Myometrial cell (primary cell): ENCODE measurements around a stretch of chr3.

GRCh38 chr3:171153359-171153997 is 127.0 kb upstream of the SLC2A2 start:
- RAMPAGE, long total RNA = no peak

DNA sequence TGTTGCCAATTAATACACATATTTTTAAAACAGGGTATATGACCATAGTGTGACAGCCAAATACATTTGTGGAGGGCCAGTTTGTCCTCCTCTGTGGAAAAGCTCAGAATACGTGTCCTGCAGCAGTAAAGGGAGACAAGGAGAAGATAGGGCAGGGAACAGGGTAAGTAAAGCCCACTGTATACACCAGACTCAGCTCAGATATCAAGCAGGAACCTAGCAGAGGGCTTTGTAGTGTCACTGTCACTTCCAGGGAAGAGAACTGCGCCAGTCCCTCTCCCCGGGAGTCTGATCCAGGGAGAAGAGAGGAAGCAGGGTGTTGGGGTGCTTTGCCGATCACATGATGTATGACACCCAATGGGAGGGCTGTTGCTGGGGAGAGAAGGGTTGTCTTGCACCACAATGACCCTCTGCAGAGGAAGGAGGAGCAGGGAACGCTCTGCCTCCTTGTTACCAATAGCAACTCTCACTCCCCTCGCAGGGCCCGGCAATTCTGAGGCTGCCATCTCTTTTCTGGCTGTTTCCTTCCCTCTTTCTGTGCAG is 147.2 kb upstream of the SLC2A2 start:
- RAMPAGE, long total RNA = no peak

DNA sequence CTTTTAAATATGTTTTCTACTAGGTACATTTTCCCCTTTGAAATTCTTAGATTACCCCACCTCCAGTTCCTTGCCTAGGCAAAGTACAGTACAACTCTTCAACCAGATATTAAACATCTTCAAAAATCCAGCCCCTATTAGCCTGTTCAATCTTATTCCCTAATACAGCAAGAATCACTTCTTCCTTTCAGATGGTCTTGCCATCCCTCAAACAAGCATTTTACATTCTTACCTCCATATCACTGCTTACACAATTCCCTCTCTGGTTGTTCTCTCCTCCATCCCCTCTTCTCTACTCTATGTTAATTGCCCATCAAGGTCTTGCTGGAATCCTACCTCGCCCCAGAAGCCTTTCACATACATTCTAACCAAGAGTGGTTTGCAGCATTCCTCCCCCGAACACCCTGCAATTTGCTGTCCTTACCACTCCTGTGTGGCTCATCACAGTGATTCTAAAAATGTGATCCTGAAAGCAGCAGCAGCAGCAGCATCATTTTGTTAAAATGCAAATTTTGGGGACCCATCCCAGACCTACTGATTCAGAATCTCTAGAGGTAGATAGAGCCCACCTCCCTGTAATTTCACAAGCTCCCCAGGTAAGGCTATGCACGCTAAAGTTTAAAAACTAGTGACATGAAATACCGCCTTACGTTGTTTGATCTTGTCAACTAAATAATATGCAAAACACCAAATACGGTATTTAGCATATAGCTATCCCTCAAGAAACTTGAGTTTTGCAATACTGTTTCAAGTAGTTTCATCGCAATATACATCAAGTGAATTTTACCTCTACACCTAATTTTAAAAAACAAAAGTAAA is 30.5 kb downstream of the TNIK start:
- RAMPAGE, long total RNA = no peak

- RAMPAGE, long total RNA = no peak
These were observed 598 bp upstream of the TNIK start for GRCh38 chr3:171460655-171461351.

- RAMPAGE, long total RNA = no peak
These were observed 113.5 kb downstream of the PLD1 start for GRCh38 chr3:171696773-171697187.

- RAMPAGE, long total RNA = no peak
These were observed 52.0 kb downstream of the PLD1 start for GRCh38 chr3:171758272-171758783.

DNA sequence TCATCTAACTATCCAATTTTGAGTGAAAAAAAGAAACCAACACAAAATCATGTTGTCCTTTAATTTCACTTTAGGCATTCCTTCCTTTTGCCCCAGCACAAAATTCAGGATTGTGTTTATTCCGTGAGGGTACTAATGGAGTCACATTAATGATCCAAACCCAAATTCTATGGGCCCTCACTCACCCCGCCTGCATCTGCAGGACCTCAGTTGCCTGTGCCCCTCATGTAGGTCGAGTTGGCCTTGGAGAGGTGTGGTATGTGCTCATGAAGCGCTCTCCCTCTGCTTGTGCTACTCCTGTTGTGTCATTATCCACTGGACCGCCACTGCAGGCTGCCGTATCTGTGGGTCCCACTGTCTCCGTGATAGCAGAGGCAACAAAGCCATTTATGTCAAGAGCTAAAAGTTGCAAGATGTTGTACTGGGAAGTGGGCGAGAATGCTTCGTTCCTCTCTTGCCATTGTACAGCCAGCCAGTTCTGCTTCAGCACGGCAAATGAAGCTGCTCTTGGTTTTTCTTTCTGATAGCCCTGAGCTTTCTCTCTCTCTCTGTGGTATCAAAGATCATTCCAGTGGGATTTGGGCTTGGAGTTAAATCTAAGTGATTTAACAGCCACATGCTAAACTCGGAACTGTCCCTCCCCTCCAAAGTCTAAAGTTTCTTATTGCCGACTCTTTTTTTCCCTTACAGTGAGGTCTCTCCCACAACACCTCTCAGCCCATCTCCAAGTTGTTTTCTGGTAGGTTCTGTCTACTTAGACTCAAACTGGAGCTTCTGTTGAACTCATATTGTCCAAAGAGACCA is 89.0 kb downstream of the TMEM212 start:
- RAMPAGE, long total RNA = no peak

- RAMPAGE, long total RNA = no peak
These were observed 20.1 kb downstream of the FNDC3B start for GRCh38 chr3:172059316-172060017.

DNA sequence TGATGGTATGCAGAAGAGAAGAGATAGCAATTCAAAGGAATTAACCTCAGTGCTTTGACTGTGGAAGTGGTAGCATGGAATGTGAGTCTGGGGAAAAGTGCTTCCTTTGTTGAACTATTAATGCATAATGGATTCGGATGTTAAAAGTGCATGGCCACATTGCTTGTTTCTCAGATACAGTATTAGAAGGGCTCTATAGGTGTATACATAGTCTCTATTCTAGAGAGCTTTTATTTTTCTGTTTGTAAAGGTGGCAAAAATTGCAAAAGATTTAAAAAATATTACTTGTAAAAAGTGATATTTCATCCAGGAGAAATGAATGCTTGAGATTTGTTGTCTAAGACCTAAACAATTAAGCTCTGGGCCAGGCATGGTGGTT is 46.3 kb downstream of the FNDC3B start:
- RAMPAGE, long total RNA = no peak

DNA sequence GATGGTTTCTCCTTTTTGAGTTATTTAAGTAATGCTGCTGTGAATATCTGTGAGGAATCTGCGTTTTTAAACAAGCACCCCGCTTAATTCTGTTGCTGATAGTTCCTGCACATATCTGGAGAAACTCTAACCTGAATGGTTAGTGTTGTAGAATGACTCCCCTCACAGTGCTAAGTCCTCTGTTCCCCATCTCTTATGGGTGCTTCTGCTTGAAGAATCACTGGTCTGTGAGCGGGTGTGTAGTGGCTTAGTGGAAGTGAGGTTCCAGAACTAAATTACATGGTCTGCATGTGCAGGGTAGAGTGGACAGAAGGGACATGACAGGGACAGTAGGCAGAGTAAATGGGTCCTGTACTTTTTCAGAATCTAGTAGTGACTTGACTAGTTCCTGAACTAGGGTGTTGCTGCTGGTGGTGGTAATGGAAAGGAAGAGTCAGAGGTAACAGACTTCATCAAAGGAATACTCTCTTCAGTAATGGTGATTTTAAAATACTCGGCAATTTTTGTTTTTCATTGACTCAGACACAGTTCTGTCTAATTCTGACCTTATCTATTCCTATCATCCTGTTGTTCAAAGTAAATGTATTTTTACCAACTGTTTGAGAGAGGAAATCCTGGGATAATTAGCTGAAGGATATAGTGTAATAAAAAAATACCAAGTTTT is 55.3 kb downstream of the FNDC3B start:
- RAMPAGE, long total RNA = no peak

DNA sequence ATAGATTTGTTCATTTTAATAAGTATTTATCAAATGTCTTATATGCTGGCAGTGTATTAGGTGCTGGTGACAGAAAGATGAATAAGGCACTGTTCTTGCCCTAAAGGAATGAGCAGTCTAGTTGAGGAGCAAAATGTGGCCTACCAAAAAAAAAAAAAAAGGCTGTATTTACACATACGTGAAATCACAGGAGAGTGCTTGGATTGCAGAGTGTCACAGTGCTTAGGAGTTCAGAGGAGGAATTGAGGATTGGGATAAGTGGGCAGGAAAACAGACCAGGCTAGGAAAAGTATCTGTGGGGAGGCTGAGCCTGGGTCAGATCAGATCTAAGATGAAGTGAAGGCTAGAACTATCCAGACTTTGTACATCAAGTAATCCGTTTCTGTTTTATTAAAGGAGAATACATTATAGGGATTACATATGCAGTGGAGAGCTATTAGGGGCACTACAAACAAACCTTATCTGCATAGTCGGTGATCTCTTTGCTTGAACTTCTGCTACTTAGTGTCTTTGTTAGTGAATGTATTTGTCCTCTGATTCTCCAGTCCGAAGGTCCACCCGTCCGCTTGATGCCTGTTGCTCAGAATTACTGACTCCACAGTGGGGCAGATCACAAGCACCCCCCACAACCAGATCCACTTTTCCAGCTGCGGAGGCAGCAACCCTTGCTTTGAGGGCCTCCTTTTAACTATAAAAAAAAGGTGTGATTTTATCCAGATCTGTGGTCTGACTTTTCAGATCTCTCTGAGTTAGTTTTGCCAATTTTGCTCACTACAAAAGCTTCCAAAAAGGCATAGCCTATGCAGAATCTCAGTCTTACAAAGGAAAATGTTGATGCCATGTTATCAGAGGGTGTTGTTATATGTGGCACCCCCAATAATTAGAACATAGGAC is 80.1 kb downstream of the FNDC3B start:
- RAMPAGE, long total RNA = no peak

GRCh38 chr3:172130330-172131003 is 91.1 kb downstream of the FNDC3B start:
- RAMPAGE, long total RNA = no peak

DNA sequence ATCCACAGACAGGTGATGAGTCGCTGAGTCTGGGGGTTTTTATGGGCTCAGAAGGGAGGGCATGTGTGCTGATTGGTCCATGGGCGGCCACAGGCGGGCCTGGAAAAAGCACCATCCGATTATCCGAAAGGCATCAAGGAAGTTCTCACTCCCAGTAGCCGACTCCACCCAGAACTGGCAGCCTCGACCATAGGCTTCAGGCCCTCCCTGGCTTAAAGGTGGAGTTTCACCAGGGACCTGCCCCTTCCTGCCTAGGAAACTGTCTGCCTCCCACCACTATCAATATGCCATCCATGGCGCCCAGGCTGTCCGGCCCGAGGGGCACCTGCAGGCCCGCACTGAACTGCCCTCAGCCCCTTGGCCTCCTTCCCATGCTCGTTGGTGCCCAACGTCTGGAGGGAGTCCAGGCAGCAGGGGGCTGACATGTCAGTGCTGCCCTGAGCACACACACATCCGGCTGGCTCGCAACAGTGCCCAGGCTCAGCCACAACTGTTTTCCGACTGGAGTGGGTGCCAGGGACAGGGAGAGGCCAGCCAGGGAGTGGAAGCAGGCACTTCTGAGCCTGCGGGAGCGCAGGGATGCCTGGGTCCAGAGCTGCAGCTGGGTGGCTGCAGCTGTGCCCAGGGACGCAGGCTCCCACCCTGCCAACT is 170.2 kb downstream of the FNDC3B start:
- RAMPAGE, long total RNA = no peak

DNA sequence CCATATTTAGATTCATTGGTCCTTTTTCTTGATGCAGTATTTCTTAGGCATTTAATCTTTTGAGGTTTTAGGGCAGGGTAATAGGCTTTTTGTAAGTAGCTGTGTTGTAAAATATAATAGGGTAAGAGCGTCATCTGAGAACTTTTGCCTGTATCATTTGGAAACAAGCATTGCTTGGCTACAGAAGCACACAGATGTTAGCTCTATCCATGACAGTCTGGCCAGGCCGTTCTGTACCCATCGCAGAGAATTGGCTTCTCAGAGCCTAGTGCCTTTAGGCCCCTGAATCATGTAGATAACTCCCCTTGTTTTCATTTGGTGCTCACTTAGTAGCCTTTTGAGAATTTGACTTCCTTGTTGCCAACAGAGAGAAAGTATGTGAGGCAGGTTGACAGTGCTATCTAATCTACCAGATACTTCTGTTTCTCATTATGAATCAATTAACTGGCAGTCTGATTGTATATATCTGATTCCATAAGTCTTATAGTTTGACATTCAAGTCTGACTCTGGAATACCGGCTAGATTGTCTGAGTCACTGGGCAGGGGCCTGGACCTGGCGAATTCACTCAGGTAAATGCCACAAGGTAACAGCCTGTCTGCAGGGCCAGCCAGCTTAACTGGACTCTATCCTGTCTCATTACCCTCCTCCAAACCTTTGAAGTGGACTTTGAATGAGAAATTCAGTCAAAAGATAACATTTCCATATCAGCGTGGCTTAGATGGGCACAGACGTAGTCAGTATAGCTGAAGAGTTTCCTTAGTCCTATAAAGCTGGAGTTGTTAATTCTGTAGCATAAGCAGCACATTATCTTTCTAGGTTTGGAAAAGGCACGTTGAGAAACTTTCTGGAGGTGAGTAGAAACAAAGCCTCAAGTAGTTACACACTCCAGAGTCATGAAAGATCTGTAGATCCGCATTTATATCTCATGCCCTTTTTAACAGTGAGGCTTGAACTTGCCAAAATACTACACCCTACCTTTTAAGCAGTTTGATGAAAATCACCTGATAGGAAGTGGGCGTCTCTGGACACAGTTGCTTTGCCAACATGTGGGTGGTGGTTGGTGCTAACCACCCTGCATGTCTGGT is 160.1 kb downstream of the GHSR start:
- RAMPAGE, long total RNA = no peak

- RAMPAGE, long total RNA = no peak
These were observed 124.1 kb downstream of the GHSR start for GRCh38 chr3:172323799-172324903.

GRCh38 chr3:172362411-172362862 is 85.8 kb downstream of the GHSR start:
- RAMPAGE, long total RNA = no peak

DNA sequence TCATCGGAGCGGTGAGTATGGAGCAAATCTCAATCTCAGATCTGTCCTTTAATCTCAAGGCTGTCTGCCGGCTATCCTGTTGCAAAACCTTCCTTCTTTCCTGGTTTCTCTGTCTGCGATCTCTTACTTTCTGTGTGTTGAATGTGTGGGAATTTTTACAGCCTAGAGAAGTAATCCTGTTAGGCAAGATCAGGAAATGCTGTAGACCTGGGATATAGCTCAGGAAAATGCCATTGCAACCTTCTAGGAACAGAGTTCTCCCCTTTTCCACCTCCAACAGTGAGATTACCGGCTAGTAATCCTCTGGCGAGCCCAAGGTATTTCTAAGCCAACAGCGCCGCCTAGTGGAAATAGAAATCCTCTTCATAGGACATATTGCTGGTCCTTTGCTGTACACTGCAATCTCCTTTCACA is 44.2 kb downstream of the NCEH1 start:
- RAMPAGE, long total RNA = no peak

DNA sequence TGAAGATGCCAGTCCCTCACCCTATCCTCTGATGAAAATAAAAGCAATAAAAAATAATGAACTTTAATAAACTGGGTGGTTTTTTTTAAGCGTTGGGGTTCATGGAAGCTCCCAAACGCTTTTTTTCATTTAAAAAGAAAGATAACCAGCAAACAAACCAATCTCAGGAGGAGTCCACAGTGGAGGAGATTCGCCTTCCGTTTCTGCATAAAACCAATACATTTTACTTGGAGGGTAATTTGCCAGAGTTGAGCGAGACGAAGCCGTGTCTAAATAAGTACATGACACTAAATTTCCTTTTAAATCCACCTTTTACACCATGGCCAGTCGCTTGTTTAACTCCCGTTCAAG is 549 bp upstream of the NLGN1 start:
- RAMPAGE, long total RNA = no peak

DNA sequence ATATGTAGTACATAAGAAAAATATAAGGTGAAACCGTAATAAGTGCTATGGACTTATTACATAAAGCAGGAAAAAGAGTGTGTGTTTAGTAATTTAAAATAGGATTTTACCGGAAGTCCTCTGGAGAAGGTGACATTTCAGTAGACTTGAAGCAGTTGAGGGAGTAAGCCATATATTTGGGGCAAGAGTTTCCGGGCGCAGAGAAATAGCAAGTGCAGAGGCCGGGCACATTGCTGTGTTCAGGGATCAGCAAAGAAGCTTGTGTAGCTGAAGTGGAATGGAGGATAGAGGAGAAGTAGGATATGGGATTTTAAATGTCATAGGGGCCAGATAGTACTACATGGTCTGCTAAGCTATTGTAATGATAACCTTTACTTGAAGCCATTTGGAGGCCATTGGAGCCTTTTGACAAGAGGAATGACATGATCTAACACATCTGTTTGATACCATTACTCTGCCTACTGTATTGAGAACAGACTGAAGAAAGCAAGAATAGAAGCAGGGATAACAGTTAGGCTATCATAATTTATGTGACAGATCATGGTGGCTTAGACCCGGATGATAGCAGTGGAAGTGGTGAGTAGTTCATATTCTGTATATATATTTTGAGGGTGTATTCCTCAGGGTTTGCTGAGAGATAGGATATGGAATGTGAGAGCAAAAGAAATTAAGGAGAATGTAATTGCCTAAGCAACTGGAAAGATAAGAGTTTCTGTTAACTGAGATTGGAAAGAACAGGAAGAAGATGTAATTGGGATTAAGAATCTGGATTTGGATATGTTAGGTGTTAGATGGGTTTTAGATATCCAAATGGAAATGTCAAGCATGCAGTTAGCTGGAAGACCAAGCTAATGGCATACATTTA is 416.2 kb upstream of the NAALADL2 start:
- RAMPAGE, long total RNA = no peak

- RAMPAGE, long total RNA = no peak
These were observed 94.6 kb downstream of the TBL1XR1 start for GRCh38 chr3:177102457-177103226.